Prostate gland (tissue), 2 donors: Measurements from ENCODE around the genes MCM3AP and DIP2A.

DNA sequence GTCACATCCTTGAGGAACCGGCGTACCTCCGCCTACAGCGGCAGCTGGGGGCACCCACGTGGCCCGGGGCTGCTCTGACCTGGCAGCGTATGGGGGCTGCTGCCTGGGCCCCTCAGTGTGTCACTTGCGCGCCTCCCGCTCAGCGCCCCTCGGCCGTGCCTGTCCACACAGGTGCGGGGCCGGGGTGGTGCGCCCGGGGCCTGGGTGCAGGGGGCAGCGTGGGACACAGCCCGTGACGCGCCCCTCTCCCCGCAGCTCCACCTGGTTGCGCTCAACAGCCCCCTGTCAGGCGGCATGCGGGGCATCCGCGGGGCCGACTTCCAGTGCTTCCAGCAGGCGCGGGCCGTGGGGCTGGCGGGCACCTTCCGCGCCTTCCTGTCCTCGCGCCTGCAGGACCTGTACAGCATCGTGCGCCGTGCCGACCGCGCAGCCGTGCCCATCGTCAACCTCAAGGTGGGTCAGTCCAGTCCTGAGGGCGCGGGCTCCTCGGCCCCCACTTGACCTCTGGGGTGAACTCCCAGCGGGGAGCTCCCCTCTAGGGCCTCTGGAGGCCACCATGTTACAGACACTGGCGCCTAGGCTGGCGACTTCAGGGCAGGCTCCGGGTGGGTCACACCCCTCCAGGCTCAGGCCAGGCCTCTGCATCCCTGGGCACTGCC, 32.3 kb downstream of the SLC19A1 start:
- PRO-cap = no peak
- RAMPAGE, long total RNA, 2 experiments = no peak in any of the 2 experiments

GRCh38 chr21:45533476-45533757, 8.8 kb downstream of the SLC19A1 start:
- PRO-cap = no peak
- RAMPAGE, long total RNA, 2 experiments = no peak in any of the 2 experiments

DNA sequence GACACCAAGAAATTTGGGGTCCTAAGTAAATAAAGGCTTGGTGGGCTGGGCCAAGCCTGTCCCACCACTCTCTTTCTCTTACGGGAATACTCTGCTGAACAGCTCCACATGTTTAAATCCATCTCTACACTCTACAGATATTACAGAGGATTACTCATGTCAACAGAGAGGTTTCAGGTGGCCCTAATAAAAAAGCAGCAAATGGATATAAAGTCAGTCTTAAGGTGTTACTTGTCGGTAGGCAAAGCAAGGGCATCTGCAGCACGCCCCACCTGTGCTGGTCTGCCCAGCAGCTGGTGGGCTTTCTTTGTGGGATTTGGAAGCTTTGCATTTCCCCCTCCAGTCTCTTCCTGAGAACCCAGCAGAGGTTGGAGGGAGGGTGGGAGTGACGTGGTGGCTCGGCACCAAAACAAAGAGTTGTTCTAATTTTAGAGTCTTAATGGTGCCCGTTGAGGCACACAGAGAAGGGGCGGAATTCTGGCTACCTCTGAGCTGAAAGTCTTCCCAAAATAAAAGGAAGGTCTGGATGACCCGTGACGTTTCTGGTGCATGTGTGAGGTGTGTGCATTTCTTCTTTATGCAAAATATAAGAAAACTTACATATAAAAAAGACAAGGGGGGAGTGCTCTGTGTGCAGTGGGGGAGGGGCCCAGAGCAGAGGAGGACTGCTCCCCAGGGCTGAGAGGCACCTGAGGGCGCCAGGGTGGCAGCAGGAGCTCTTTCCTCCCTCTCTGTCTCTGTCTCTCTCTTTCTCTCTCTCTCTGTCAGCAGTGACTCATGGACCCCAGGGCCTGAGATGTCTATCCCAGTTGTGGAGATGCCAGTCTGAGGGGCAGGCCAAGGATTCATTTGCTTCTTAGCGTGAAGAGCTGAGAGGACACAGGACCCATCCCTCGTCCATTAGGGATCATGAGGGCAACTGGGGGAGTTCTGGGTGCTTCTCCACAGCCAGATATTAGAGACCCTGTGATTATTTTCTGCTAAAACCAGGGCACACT, 4.7 kb upstream of the PCBP3 start:
- PRO-cap = no peak
- RAMPAGE, long total RNA, 2 experiments = no peak in any of the 2 experiments

GRCh38 chr21:45639974-45640513, 3.5 kb upstream of the PCBP3 start:
- PRO-cap = no peak
- RAMPAGE, long total RNA, 2 experiments = no peak in any of the 2 experiments

DNA sequence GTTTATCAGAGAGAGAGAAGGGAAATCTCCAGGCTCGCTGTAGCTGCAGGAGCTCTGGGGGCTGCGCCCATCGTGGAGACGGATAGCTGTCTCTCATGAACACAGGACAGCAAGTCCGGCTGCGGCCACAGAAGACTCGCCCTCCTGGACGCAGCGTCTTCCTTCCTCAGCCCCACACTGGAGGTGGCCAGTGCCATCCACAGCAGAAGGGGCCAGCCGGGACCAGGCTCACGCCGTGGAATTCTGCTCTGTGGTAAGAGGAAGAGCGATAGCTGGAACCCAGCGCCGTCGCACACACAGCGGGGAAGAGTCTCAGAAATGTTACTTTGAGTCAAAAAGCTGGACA, 114.0 kb upstream of the COL6A1 start:
- PRO-cap = no peak
- RAMPAGE, long total RNA, 2 experiments = no peak in any of the 2 experiments

DNA sequence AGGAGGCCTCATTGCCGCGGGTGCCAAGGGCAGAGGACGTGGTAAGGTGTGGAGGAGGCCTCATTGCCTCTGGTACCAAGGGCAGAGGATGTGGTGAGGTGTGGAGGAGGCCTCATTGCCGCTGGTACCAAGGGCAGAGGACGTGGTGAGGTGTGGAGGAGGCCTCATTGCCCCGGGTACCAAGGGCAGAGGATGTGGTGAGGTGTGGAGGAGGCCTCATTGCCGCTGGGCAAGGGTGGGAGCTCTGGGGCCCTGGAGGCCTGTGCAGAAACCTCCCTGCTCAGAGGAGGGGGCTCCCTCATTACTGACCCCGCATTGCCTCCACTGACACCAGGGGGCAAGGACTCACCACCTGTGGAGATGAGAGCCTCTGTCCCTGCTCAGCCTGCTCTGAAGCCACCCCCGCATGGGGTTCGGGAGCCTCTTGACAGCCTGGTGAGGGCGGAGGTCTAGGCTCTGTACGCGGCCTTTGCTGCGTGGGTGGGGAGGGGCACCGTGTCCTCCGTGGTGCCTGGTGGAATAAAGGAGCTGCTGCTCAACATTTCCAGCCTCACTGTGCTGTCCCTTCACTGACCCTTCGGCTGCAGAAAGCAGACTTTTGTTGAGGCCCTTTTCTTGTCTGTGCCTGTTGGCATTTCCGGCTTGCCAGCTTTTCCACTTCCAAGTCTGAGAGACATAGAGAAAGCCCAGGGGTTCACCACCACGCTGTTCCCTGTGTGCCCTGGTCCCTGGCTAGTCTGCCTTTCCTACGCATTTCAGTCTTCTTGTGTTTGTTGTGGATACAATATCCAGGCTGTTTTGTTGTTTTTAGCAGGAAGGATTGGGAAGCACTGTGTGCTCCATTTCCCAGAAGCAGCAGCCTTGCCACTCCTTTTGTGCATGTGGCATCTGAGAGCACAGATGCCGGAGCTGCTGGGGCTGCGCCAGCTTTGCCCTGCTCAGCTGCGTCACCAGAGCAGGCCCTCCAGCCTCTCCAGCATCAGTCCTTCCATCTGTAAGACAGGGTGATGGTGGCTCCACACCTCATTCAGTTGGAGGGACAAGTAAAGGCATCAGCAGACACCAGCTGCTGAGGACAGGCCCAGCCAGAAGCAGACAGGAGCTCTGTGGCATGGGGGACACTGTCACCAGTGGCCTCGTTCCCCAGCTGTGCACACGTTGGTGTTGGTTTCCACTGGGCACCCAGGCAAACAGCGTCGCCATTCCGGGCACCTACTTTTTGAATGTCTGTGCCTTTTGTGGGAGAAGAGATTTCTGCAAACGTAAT, 94.7 kb upstream of the COL6A1 start:
- PRO-cap = no peak
- RAMPAGE, long total RNA, 2 experiments = no peak in any of the 2 experiments

GRCh38 chr21:45950707-45951203, 30.8 kb upstream of the COL6A1 start:
- PRO-cap = bidirectional peak, plus-strand start at chr21:45950898, minus-strand start at chr21:45950884
- RAMPAGE, long total RNA, 2 experiments = no peak in any of the 2 experiments

DNA sequence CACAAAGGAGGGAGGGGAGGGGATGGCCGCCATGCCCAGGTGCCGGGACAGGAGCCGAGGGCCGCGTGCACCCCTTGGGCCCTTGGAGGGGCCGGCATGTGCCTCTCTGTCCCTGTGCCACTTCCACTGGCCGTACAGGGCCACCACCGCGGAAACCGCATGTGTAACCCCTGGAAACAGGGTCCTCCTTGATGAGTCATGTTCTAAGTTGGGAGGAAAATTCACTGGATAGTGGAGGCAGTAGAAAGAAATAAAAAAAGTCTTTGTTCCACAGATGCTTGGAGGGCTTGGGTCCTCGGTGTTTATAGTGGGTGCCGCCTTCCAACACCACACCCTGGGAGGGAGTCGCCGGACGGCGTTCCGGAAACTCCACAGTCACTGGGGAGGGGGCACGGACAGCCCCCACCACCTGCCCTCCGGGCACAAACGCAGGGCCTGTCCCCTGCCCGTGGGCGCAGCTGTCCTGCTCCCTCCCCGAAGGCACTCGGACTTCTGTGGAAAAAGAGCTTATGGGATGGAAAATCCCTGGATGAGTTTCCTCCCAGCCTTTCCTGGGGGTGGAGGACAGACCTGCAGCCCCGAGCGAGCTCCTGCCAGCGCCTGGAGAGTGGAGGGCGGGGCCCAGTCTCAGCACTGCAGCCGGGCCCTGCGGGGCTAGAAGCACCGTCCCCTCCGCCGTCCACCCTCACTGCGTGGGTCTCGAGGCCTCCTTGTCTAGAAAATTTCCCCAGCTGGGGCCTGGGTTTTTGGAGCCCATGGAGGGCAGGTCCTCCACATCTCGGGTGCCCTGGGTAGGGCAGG, 6.7 kb upstream of the COL6A1 start:
- PRO-cap = bidirectional peak, plus-strand start at position 339 of the sequence, minus-strand start at position 128 of the sequence; bidirectional peak, plus-strand start at position 633 of the sequence, minus-strand start at position 494 of the sequence
- RAMPAGE, long total RNA, 2 experiments = no peak in any of the 2 experiments

DNA sequence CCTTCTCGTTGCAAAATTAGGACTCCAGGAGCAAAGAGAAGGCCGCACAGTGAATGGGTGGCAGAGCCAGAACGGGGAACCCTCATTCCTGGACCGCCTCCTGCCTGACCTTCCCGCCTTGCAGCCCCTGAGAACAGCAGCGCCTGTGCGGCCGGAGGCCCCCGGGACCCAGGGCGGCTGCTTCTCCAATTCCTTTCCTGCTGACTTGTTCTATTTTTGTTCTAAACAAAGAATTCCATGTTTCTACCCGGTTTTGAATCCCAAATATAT, 32.0 kb upstream of the COL6A2 start:
- PRO-cap = no peak
- RAMPAGE, long total RNA, 2 experiments = no peak in any of the 2 experiments

DNA sequence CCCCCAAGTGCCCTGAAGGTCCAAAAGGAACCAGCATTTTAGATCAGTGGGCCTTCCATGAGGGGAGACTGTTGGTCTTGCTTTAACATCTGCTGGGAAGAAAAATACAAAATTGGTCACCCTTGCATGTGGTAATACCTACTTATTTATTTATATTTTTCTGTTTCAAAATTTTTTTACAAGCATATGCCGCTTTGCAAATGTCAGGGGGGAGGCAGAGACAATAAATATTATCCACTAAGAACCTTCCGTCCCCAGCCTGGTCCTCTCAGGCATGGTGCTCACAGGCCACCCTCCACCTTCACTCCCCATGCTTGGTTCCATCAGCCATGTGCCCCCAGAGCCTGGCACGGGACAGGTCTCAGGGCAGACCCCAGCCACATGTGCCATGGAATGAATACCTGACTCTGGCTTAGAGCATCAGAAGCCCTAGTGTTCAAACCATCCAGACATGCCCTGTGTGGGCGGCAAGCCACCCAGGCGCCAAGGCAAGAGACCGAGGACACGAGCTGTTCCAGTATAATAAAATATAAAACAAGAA, 5.5 kb downstream of the LSS start:
- PRO-cap = no peak
- RAMPAGE, long total RNA, 2 experiments = no peak in any of the 2 experiments

DNA sequence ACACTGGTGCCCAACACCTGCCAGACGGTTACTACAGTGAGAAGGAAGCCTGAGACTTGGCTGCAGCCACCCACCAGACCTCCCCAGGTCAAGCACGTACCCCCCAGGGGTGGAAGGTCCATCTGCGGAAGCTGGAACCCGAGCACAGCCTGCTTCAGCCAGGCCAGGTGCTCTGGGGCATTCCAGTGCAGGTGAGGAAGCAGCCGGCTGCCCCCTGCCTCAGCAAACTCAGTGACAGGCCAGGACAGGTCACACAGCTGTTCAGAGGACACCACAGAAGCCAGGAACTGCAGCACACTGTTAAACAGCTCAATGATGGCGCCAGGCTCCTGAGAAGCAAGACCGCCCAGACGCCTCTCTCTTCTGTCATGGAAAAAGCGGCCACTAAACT, 16.1 kb upstream of the LSS start:
- PRO-cap = no peak
- RAMPAGE, long total RNA, 2 experiments = start-site peak on the minus strand in 1 of 2 experiments, centred at position 227 of the sequence, 22 reads per replicate

GRCh38 chr21:46285515-46286133, at the start of gene MCM3AP:
Gene MCM3AP, minus strand, starts transcription at chr21:46285611.
- PRO-cap = bidirectional peak, plus-strand start at chr21:46285836, minus-strand start at chr21:46285768
- RAMPAGE, long total RNA, 2 experiments = no peak in any of the 2 experiments

DNA sequence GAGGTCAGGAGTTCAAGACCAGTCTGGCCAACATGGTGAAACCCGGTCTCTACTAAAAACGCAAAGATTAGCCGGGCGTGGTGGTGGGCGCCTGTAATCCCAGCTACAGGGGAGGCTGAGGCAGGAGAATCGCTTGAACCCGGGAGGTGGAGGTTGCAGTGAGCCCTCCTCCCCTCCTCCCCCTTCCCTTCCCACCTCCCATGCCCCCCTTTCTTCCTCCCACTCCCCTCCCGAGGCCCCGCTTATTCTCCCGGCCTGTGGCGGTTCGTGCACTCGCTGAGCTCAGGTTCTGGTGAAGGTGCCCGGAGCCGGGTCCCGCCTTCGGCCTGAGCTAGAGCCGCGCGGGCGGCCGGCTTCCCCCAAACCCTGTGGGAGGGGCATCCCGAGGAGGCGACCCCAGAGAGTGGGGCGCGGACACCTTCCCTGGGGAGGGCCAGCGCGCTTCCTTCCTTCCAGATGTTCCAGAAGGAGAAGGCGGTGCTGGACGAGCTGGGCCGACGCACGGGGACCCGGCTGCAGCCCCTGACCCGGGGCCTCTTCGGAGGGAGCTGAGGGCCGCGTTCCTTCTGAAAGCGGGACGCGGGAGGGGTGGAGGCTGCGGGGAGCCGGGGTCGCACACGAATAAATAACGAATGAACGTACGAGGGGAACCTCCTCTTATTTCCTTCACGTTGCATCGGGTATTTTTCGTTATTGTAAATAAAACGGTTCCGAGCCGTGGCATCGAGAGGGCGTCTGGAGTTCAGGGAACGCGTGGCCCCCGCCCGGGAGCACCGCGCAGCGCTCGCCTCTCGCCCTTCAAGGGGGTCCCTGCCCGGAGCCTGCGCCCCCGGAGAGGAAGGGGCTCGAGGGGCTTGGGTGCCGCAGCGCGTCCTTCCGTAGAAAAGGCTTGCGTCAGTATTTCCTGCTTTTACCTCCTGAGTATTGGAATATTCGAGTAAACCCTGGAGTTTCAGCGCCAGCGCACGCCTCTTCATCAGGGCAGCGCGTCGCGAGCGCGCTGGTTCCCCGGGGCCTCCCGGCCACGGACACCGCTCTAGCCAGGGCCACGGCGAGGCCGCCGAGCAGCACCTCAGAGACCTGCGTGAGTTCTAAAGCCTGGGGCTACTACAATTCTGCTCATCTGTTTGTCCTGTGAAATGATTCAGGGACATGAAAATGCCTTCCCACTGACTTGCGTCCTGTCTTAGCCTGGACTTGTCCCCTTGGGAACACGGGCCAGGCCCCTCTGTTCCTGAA, 11.4 kb downstream of the YBEY start:
- PRO-cap = unidirectional peak, plus-strand start at position 455 of the sequence; bidirectional peak, plus-strand start at position 940 of the sequence, minus-strand start at position 886 of the sequence
- RAMPAGE, long total RNA, 2 experiments = no peak in any of the 2 experiments

GRCh38 chr21:46378869-46379482, 55.0 kb downstream of the PCNT start:
- PRO-cap = no peak
- RAMPAGE, long total RNA, 2 experiments = no peak in any of the 2 experiments

GRCh38 chr21:46457710-46458767, 652 bp upstream of the DIP2A start:
- PRO-cap = bidirectional peak, plus-strand start at chr21:46458895, minus-strand start at chr21:46458688
- RAMPAGE, long total RNA, 2 experiments = no peak in any of the 2 experiments

DNA sequence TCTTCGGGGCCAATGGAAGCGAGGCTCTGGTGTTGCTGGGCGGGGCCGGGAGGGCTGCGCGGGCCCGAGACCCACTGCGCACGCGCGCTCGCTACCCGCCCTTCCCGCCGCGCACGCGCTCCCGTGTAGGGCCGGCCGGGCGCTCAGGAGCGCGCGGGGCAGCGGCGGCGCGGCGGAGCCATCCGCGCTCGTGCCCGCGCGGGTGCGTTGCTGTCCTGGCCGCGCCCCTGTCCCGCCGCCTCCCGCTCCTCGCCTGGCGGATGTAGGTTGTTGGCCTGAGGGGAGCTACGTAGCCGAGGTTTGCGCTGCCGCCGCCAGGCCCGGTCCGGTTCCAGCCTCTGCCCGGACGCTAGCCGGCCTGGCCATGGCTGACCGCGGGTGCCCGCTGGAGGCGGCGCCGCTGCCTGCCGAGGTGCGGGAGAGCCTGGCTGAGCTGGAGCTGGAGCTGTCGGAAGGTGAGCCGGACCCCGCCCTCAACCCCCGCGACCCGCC, at the start of gene DIP2A:
Gene DIP2A (plus strand): TSS at position 124 of the 492 bp plus-strand sequence.
- PRO-cap = bidirectional peak, plus-strand start at position 128 of the sequence, minus-strand start outside the sequence
- RAMPAGE, long total RNA, 2 experiments = start-site peak on the plus strand in 2 of 2 experiments, centred at positions 235 to 264 of the sequence, 30 to 146 reads per replicate

GRCh38 chr21:46699184-46699530, 63.7 kb downstream of the PRMT2 start:
- PRO-cap = no peak
- RAMPAGE, long total RNA, 2 experiments = no peak in any of the 2 experiments